Gastroesophageal sphincter (tissue), 4 donors: ENCODE measurements around a stretch of chr20.

DNA sequence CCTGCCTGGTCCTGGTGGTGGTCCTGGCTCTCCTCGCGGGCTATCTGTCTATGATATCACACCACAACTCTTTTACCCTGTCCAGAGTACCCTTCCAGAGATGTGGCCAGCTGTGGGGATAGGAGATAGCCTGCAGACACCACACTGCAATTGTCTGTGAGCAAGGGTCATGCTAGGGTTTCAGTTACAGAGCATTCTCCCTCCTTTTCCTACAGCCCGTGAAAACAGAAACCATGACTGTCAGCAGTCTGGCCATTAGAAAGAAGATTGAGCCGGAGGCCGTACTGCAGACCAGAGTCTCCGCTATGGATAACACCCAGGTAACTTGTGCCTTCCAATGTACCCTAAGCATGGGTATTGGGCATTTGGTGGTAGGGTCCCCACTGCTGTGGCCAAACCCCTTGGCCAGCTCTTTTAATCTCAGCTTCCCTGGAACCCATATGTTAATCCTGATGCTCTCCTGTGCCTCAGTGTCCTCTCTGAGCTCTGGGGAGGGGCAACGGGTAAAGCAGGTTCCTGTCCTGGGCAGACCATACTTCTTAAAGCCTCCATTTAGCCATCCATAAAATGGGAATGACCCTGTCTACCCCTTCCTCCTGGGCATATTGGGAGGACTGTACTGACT, 24.1 kb upstream of the AAR2 start:
- PRO-cap, result no peak
- RAMPAGE, long total RNA, 4 experiments, result no peak in any of the 4 experiments

DNA sequence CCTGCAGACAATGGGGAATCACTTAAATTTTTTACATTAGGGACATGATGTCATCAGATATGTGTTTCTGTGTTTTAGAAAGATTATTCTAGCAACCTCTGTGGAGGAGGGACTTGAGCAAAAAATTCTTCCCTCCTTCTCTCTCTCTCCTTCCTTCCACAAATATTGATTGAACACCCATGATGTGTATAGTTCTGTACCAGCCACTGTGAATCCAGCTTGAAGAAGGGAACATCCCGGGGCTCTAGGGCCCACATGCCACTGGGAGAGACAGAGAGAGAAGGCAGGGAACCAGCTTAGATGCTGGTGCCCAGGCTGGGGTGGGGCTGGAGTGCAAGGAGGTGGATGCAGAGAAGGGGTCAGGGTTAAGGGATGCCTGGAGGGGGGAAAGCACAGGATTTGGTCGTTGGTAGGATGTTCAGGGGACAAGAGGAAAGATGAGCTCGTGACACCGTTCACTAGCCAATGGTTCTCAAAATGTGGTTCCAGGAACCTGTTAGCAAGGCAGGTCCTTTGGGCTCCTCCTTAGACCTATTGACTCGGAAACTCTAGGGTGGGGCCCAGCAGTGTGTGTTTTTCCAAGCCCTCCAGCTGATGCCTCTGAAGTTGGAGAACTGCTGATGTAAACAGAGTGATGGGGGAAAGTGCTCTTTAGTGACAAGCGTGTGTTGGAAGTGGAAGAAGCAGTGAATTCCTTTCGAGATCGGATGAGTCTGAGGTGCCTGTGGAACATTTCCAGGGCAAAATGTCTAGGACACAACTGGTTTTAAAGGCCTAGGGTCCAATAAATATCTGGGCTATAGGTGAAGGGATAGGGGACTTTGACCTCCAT, 19.6 kb upstream of the AAR2 start:
- PRO-cap, result no peak
- RAMPAGE, long total RNA, 4 experiments, result no peak in any of the 4 experiments

GRCh38 chr20:36235623-36236233, 550 bp upstream of the AAR2 start:
- PRO-cap, result no peak
- RAMPAGE, long total RNA, 4 experiments, result no peak in any of the 4 experiments

GRCh38 chr20:36454498-36455082, 86.7 kb upstream of the MYL9 start:
- PRO-cap, result no peak
- RAMPAGE, long total RNA, 4 experiments, result no peak in any of the 4 experiments

DNA sequence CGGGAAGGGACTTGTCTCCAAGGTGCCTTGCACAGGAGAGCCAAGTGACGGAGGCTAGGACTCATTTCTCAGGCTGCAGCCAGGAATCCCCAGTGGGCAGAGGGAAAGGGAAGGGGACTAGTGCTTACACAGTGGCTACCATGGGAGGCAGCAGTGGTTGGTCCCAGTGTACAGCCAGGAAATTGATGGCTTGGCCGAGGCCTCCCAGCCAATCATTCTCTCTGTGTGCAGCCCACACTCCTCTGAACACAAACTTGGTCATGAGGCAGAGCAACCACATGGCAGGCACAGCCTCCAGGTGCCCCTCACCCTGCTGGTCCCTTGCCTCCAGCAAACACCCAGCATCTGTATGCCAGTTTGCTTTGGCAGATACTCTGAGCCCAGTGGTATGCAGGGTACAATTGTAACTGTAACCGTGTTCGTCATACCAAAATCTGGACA, 73.0 kb upstream of the MYL9 start:
- PRO-cap, result no peak
- RAMPAGE, long total RNA, 4 experiments, result no peak in any of the 4 experiments

DNA sequence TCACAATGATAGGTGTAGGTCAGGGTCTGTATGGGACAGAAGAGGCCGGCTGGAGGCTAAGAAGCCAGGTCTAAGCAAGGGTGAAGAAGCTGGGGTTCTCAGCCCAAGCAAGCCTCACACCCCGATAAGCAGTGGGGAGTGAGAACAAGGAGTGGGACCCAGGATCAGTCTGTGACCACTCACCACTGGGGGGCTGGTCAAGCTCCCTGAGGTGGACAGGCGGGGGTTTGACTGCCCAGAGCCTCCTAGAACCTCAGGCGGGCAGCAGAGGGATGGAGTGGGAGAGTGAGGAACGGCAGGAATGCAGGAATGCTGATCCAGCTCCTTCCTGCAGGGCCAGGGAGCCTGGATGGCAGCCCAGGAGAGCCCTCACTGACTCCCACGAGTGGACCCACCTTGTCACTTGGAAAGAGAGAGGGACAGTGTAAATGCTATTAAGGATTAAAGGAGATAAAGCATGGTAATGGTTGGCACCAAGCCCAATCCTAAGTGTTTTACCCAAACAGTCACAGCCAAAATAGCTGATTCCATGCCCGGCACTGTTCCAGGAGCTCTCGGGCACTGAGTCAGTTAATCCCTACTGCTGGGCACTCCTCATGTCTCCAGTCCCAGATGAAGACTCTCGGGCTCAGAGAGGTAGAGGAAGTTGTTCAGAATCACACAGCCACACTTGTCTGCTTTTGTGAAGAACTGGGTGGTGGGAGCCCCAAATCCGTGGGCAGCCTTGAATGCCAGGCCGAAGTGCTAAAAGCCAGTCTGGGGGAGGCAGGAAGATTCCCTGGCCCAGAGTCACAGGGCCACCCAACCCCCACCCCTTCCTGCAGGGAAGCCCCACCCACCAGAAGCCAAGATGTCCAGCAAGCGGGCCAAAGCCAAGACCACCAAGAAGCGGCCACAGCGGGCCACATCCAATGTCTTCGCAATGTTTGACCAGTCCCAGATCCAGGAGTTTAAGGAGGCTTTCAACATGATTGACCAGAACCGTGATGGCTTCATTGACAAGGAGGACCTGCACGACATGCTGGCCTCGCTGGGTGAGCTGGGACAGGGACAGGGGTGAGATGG, 3.0 kb downstream of the MYL9 start:
- PRO-cap, result bidirectional peak, plus-strand start at position 267 of the sequence, minus-strand start at position 287 of the sequence
- RAMPAGE, long total RNA, 4 experiments, result no peak in any of the 4 experiments

GRCh38 chr20:36549075-36549921, 8.0 kb downstream of the MYL9 start:
- PRO-cap, result no peak
- RAMPAGE, long total RNA, 4 experiments, result start-site peak on the plus strand in 1 of 4 experiments, at chr20:36549273-36549583 at its widest, 6,167 reads per replicate; start-site peak on the minus strand in 3 of 4 experiments, at chr20:36549211-36549307 at its widest, 11 to 37 reads per replicate

DNA sequence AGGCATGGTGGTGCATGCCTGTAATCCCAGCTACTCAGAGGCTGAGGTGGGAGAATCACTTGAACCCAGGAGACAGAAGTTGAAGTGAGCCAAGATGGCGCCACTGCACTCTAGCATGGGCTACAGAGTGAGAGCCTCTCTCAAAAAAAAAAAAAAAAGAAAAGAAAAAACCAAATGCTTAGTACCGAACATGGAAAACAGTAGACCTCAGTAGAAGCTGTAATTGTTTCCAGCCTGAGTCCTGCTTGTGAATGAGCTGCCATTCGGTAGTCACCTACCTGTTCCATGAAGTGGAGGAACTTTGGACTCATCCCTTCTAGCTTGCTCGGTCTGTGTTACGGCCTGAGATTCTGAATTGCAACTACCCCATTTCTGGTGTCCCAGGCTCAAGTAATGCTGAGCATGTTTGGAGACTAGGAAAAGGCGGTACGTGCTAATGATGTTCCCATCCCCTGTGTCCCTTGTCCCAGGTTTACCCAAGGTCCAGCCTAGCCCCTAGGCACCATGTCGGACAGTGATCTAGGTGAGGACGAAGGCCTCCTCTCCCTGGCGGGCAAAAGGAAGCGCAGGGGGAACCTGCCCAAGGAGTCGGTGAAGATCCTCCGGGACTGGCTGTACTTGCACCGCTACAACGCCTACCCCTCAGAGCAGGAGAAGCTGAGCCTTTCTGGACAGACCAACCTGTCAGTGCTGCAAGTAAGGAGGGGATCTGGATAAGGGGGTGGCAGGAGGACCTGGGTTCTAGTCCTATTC, 5.0 kb downstream of the TGIF2 start:
- PRO-cap, result no peak
- RAMPAGE, long total RNA, 4 experiments, result no peak in any of the 4 experiments

DNA sequence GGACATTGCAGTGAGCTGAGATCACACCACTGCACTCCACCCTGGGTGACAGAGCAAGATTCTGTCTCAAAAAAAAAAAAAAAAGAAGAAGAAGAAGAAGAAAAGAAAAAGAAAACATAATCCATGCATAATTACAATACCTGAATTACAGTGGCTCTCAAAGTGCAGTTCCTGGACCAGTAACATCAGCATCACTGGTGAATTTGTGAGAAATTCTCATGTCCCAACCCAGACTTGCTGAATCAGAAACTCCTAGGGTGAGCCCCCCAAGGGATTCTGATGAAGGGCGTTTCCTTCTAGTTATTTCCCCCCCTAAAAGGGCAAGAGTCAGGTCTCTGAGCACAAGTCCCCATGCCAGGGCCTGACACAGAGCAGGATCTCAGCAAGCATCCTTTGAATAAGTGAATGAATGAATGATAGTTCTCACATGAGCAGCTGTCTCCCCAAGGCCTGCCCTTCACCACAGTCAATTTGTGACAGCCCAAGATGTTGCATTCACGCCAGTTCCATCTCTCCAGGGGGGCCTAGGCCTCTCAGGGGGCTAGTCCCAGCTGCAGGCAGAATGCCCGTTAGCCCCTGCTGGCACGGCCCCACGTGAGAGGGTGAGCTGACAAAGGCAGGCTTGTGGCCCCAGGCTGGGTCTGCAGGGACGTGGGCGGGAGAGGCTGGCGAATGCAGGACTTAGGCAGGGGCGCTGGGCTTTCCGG, 18.2 kb downstream of the SOGA1 start:
- PRO-cap, result no peak
- RAMPAGE, long total RNA, 4 experiments, result no peak in any of the 4 experiments

- PRO-cap, result no peak
- RAMPAGE, long total RNA, 4 experiments, result no peak in any of the 4 experiments
Observed at GRCh38 chr20:36859162-36859948, 4.0 kb downstream of the SOGA1 start.

DNA sequence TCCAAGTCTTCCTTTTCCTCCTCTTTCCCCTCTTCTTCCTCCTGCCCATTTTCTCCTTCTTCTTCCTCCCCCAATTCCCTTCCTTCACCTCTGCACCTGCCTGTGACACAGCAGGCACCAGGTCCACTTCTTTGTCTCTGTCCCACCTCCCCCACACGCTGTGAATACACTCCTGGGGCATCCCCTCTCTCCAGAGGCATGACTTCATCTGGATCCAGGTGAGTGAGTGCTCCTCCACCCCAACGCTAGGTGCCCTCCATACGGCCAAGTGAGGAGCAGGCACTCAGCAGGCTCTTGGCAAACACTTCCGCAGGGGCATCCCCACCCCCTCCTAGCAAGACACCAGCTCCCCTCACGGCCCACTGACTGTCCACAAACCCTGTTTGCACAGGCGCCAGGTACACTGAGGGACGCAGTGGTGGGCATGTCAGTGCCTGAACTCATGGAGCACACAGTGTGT, 1.9 kb upstream of the SOGA1 start:
- PRO-cap, result no peak
- RAMPAGE, long total RNA, 4 experiments, result no peak in any of the 4 experiments

- PRO-cap, result no peak
- RAMPAGE, long total RNA, 4 experiments, result no peak in any of the 4 experiments
Observed at GRCh38 chr20:37712613-37712974, 18.8 kb downstream of the CTNNBL1 start.

- PRO-cap, result no peak
- RAMPAGE, long total RNA, 4 experiments, result no peak in any of the 4 experiments
Observed at GRCh38 chr20:37994370-37995055, 38.7 kb downstream of the TTI1 start.

- PRO-cap, result no peak
- RAMPAGE, long total RNA, 4 experiments, result start-site peak on the plus strand in 1 of 4 experiments, at chr20:38059405-38059451 at its widest, 5 reads per replicate
Observed at GRCh38 chr20:38059296-38059586, 25.7 kb downstream of the RPRD1B start.

GRCh38 chr20:38074904-38075646, 41.5 kb downstream of the RPRD1B start:
- PRO-cap, result no peak
- RAMPAGE, long total RNA, 4 experiments, result no peak in any of the 4 experiments

DNA sequence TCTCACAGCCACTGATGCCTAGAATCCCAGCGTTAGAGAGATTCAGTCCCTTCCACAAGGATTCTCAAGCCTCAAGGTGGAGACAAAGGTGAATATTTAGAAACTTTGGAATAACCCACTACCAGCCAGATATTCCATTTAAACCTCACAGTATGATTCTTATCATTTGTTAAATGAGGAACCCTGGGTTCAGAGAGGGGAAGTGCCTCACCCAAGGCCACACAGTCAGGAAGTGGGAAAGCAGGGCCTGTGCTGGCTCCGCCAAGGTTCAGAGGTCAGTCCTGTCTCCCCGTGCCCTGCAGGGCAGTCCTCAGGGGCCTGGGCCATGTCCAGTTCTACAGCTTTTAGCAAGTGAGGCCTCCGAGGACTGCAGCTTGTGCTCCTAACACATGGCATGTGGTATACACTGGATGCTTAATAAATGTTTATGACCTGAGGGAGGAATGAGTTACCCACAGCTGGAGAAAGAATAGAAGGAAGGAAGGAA, 3.8 kb upstream of the TGM2 start:
- PRO-cap, result no peak
- RAMPAGE, long total RNA, 4 experiments, result no peak in any of the 4 experiments

- PRO-cap, result unidirectional peak, minus-strand start at chr20:38246901
- RAMPAGE, long total RNA, 4 experiments, result no peak in any of the 4 experiments
Observed at GRCh38 chr20:38246834-38247503, 13.6 kb downstream of the KIAA1755 start.

DNA sequence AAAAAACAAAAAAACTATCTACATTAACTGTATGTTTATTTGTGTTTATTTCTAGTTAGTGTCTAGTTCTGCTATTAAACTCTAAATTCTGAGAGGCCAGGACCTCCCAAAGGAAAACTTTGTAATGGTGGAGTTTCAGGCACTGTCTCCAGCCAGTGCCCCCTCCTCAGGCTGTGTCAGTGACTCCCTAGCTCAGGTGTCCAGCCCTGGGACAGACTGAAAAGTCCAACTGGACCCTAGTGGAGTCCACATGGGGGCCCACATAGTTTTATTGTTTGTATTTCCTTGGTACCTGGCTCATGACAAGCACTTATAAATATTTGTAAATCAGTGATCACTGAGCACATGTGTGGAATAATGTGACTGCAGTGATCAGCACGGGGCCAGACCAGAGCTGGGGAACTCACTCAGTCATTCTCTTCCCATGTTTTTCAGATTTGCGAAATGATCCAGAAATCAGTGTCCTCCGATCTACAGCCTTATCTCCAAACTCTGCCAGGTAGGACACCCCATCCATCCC, 14.0 kb downstream of the LBP start:
- PRO-cap, result no peak
- RAMPAGE, long total RNA, 4 experiments, result no peak in any of the 4 experiments

- PRO-cap, result no peak
- RAMPAGE, long total RNA, 4 experiments, result start-site peak on the plus strand in 1 of 4 experiments, at chr20:38551069-38551262 at its widest, 32 reads per replicate
Observed at GRCh38 chr20:38550701-38551951, 29.9 kb upstream of the ADIG start.

DNA sequence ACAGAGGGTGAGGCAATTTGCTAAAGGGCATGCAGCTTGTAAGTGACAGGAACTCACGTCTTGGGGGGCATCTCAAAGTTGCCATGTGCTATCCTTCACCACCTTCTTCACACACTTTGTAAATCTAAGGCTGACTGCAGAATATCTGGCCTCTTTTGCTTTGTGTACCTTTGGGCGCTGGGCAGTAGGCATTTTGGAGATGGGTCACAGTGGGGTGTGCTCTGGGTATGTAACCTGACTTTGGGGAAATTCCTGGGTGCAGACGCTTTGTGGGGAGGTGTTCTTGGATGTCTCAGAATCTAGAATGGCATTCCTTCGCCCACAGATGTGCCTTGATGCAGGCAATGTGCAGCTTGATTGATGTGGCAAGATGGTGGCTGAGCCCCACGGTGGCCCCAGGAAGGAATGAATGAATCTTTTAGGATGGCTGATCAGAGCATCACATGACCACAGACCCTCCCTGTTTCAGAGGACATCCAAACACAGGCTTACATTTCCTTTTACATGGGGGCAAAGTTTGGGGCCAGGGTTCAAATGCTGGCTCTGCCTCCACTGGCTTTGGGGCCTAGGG, 5.4 kb downstream of the PPP1R16B start:
- PRO-cap, result no peak
- RAMPAGE, long total RNA, 4 experiments, result no peak in any of the 4 experiments